Panc1 (cell line): ENCODE measurements around the genes PRDX6 and ZBTB37.

- RRBS, 2 experiments, result under 1 to 5% methylated on average over 15 to 16 of the region's 26 CpGs
These were observed at the start of gene PRDX6 for GRCh38 chr1:173477224-173477430. TSS of gene PRDX6 (plus strand) at chr1:173477335.

DNA sequence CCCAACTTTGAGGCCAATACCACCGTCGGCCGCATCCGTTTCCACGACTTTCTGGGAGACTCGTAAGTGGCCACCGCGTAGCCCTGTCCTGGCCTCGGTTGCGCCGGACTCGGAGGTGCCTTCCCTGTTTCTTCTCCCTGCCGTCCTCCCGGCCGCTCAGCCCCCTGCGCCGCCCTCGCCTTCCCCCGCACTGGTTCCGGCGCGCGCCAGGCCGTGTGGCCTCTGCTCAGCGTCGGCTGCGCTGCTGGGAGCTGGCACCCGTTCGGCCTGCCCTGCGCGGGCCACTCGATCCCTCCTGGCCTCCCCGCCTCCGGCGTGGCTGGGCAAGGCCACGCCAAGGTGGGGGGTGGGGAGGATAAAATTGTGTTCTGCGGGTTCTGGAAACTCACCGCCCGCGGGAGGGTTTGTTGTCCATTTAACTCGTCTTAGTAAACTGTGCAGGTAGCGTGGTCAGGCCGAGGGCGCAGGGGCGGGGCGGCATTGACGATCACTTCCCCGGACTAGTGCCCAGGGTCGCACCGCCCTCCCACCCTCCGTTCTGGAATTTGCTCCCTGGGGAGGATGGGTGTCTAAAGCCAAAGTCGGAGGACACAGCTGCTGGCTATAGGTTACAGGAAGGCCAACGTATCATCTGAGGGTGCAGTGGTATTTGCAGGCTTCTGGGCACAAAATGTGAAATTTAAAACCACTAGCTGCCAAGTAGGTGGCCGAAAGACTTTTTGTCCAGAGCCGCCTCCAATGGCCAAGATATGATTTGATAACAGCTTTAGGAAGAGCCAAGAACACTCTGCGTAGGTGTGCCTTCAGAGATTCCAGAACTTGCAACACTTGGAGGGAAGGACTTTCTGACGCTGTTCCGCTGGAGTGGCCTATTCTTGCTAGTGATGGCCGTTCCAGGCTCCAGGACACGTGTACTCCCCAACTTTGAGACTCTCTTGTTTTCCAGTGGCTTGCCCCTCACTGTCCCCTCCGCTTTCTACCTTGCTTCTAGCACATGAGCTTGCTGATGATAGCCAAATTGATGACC, 609 bp downstream of the PRDX6 start:
- RRBS, 2 experiments, result 2 to 5% methylated on average over 7 to 22 of the region's 61 CpGs

DNA sequence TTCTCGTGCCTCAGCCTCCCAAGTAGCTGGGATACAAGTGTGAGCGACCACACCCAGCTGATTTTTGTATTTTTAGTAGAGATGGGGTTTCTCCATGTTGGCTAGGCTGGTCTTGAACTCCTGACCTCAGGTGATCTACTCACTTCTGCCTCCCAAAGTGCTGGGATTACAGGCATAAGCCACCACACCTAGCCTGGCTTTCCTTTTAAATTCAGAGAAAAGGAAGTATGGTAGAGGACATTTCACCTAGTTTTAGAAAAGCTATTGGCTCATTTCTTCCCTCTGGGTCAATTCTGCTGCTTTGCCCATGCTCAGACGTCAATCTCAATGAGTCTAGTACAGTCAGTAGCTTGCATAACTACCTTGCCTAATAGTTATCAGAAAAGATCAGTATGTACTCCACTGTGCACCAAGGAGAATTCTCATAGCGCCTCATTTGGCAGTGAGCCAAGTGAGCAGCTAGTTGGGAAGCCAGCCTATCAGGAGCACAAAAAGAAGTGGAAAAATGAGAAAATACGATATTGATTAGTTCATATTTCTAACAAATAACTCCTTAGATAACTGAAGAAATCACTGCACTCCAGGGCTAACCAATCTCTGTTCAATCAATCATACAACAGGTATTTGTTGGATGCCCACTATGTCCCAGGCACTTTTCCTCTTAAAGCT, 50.0 kb downstream of the PRDX6 start:
- RRBS, 2 experiments, result no CpG with 5 or more reads among the region's 5 CpGs

- RRBS, 2 experiments, result no CpG with 5 or more reads among the region's 4 CpGs
These were observed 7.6 kb downstream of the TEX50 start for GRCh38 chr1:173642773-173643140.

DNA sequence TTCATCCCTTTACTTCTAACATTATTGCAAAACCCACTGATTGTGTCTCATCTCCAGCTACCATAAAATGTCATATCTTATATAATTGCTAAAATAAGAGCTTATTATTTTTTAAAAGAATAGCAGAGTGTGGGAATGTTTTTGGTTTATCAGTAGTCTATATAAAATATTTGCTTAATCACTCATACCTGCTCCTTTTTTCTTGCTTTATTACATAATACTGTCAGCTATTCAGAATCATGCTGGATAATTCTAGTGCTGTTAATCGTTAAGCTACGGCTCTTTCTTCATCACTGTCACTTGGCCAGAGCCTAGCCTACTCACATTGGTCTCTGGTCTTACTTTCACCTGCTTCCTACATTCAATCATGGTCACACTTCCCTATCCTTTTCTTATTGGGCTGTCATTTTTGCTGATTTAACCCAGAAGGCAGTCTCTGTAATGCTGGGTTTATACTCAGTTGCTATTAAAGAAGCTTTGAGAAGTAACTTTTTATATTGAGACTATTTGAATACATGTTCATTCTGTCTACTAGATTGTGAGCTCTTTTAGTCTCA, 2.4 kb downstream of the KLHL20 start:
- RRBS, 2 experiments, result no CpG with 5 or more reads among the region's 2 CpGs

DNA sequence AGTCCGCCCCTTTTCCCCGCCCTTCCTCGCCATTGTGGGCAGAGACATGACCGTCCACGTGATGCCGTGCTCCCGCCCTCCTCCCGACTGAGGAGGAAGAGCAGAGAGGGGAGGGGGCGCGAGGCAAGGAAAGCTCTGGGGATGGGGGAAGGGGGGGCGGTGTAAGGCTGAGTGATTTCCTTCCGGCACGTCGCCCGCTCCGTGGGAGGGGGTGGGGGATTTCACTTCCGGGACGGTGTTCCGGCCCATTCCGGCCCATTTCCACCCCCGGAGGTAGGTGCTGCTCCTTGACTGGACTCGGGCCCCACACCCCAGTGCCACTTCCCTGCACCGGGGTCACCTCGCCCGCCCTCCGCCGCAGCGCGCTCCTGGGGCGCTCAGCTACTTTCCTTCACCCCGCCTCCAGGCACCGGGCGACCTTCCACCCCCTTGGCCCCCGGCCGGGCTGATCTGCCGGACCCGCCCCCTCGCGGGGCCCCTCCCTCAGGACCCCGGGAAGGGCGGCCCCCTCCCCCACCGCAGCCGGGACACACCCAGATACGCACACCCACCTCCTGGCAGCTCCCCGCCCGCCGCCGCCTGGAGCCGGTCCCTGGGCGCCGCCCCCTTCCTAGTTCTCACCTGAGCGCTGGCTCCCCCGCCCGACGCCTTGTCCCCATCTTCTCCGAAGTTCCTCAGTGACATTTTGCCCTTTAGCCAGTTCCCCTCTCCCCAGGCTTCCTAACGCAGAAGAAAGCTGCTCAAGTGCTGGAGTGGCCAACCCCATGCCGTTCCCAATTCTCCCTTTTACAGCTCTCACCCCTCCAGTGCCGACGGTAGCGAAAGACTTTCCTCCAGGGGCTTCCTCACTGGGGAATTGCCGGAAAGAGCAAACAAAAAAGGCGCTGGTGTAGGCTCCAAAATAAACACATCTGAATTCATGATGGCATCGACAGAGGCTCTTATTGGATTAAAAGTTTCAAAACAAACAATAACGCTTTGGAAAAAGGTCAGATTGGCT, at the start of gene ZBTB37:
ZBTB37 (plus strand) TSS at position 248 of the 1,000 bp plus-strand sequence.
- RRBS, 2 experiments, result 2 to 7% methylated on average over 29 of the region's 65 CpGs

DNA sequence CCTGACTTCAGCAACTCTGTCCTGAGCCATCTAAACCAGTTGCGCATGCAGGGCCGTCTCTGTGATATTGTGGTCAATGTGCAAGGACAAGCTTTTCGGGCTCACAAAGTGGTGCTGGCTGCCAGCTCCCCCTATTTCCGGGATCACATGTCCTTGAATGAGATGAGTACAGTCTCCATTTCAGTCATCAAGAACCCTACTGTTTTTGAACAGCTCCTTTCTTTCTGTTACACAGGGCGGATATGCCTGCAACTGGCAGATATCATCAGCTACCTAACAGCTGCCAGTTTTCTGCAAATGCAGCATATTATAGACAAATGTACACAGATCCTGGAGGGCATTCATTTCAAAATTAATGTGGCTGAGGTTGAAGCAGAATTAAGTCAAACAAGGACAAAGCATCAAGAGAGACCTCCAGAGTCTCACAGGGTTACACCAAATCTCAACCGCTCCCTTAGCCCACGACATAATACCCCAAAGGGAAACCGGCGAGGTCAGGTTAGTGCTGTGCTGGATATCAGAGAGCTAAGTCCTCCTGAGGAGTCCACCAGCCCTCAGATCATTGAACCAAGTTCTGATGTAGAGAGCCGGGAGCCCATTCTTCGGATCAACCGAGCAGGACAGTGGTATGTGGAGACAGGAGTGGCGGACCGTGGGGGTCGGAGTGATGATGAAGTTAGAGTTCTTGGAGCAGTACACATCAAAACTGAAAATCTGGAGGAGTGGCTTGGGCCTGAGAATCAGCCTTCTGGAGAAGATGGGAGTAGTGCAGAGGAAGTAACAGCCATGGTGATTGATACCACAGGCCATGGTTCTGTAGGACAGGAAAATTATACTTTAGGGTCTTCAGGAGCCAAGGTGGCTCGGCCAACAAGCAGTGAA, 2.3 kb downstream of the ZBTB37 start:
- RRBS, 2 experiments, result 93 to 98% methylated on average over 3 of the region's 16 CpGs

- RRBS, 2 experiments, result no CpG with 5 or more reads among the region's 6 CpGs
These were observed 29.3 kb upstream of the SERPINC1 start for GRCh38 chr1:173946232-173946971.

DNA sequence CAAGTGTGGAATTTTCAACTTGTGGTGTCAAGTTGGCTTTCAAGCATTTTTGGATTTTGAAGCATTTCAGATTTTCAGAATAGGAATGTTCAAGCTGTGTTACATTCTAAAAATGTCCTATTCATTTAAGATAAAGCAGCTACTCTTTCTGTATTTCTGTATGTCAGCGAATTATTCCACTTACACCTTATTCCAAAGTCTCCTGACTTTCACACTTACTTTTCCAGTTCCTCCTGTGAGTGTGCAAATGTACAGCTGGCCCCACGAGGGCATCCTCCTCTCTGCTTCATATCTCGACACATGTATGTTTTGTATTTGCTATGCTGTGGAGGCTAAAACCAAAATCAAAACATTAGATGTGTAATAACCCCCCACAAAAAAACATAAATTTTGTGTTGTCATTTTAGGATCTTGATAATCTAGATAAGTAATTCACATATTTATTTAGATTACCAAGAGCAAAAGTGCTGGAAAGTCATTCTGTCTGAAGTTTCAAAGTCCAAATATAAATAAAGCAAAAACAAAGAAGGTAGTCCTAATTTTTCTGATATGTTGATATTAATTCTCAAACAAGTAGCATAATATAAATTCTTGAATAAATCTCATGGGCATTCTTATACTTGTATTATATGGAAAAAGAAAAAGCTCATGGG, 51.7 kb downstream of the RC3H1 start:
- RRBS, 2 experiments, result no CpG with 5 or more reads among the region's 3 CpGs

DNA sequence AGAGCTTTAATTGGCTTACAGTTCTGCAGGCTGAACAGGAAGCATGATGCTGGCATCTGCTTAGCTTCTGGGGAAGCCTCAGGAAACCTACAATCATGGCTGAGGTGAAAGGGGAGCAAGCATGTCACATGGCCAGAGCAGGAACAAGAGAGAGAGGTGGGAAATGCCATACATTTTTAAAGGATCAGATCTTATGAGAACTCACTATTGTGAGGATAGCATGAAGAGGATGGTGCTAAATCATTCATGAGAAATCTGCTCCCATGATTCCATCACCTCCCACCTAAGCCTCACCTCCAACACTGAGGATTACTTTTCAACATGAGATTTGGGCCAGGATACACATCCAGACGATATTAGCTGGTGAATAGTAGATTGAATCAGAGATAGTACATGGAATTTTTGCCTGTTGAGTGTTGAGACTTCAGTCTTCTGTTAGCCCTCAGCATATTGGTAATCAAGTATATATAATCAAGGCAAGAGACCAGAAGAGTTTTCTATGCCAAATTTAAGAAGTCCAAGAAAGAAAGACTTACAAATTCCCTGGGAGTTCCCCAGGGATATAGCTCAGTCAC, 75.0 kb downstream of the GPR52 start:
- RRBS, 2 experiments, result no CpG with 5 or more reads among the region's 1 CpG

- RRBS, 2 experiments, result no CpG with 5 or more reads among the region's 5 CpGs
These were observed 50.3 kb downstream of the KIAA0040 start for GRCh38 chr1:175142360-175142643.

DNA sequence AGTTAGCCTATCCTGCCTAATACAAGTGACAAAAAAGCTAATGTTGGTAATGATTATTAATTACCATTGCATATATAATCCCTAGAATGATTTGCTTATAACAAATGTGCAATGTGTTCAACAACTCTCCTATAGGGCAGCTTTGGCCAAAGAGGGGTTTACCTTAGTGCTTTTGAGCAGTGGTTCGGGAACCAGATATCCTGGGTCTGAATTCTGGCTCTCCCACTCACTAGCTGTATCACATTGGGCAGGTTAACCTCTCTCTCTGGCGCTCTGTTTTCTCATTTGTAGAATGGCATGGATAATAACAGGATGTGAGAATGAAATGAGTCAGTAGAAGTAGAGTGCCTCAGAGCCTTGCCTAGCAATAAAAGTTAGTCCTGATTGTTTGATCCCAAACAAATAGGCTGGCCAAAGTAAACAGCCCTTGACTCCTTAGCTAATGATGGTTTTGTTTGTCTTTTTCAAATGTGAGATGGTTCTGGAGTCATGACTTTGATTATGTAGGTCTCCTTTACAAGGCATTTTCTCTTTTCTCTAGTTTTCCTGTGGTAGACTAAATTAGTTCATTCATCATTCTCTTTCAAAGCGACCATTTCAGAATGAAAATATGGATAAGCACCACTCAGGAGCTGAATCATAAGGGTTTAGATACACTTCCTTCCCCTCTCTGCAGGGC, 23.3 kb downstream of the KIAA0040 start:
- RRBS, 2 experiments, result no CpG with 5 or more reads among the region's 3 CpGs

- RRBS, 2 experiments, result no CpG with 5 or more reads among the region's 4 CpGs
These were observed 97.4 kb upstream of the TNR start for GRCh38 chr1:175840779-175841161.

GRCh38 chr1:176058559-176059238, 148.4 kb downstream of the COP1 start:
- RRBS, 2 experiments, result no CpG with 5 or more reads among the region's 4 CpGs

DNA sequence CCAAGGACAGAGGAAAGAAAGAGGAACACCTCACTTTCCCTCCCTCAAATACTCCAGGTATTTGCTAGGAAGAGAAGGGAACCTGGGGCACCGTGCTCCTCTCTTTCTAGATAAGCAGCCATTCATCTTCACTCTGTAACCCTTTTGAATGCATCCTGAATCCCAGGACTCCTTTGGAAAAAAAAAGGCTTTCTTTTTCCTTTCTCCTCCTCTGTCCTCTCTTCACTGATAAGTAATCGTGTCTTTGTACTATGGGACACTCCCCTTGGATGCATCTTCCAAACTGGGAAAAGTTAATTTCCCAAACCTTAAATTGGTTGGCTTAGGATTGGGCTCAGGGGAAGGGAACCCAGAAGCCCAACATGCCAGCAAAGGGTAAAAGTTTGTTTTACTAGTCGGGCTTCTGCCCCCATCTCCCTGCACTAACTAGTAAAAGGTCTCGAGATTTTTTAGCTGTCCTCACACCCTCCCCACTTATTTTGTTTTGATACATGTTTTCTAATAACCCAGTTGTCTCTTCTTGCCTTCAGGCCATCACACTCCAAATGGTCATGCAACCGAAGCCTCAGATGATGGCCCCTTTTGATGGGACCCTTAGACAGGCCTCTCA, 105.8 kb downstream of the COP1 start:
- RRBS, 2 experiments, result no CpG with 5 or more reads among the region's 5 CpGs

DNA sequence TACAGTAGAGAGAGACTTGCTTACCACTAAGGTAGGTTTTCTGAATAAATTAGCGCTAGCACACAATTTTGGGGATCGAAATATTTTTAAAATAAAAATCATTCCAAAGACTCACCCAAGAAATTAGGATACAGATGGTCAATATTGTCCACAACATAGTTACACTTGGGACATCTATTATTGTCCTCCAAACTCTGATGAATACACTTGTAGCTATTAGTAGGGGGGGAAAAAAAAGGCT, 31.4 kb downstream of the COP1 start:
- RRBS, 2 experiments, result no CpG with 5 or more reads among the region's 2 CpGs

GRCh38 chr1:176939940-176940299, 224.6 kb downstream of the ASTN1 start:
- RRBS, 2 experiments, result no CpG with 5 or more reads among the region's 1 CpG

DNA sequence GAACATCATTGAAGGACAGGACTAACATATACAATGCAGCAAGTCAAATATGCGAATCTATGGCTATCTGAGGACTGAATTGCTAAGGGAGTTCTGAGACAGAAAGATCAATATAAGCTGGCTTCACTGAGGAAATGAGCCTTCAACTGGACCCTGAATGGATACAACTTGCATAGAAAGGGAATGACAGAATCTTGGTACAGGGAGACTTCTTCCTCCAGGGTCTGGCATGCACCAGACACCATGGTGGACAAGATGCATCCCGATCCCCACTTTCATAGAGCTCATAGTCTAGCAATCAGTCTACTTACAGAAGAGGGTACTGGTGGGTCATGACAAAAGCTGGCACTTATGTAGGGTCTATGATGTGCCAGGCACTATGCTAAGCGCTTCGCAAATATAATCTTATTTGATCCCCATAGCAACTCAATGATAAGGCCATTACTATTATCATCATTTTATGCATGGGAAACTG, 30.3 kb upstream of the SEC16B start:
- RRBS, 2 experiments, result no CpG with 5 or more reads among the region's 4 CpGs

DNA sequence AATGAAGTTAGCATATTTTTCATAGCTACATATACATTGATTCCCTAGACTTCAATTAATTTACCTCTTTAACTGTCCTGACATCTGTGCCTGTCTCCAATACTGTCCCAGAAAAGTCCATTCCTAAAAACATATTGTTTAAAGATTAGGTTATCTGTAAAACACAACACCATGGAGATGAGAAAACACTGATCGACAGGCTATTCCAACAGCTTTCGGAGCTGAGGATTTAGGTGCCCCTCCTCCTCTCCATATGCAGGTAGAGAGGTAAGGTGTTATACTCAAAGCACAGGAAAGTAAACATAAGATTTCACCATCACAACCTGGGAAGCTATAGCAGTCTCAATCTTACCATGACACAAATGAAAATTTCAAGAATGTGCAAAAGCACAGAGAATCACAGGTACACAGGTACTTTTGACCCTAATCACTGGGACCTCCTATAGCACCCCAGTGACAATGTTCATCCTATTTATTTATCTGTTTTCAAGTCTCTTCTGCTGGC, 60.9 kb upstream of the RASAL2 start:
- RRBS, 2 experiments, result no CpG with 5 or more reads among the region's 2 CpGs

DNA sequence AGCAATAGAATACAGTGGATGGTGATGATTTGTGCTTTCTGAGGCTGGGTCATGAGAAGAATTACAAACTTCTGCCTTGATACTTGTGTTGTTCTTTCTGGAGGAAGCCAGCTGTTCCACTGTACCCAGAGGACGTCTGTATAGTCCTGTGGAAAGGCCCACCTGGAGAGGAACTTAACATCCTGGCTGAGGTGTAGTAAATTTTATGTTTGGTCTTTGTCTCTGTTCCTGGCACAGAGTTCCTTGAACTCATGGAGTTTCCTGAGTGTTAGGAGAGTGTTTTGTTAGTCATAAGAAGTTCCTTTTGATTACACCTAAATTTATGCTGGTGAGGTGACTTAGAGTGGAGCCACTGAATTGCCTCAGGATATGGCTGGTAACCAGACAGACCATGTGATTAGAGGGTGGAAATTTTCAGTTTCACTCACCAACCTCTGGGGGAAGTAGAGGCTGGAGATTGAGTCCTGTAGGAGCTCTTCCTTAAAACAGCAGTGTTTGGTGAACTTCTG, 57.9 kb downstream of the RASAL2 start:
- RRBS, 2 experiments, result no CpG with 5 or more reads among the region's 1 CpG